Heart (tissue), 3 donors: ENCODE results near the genes CNFN, PSG1, PSG6 and ZNF229.

- RAMPAGE, long total RNA, 2 experiments, result no peak in any of the 2 experiments
These were observed 4.7 kb downstream of the MEGF8 start for GRCh38 chr19:42330135-42330604.

DNA sequence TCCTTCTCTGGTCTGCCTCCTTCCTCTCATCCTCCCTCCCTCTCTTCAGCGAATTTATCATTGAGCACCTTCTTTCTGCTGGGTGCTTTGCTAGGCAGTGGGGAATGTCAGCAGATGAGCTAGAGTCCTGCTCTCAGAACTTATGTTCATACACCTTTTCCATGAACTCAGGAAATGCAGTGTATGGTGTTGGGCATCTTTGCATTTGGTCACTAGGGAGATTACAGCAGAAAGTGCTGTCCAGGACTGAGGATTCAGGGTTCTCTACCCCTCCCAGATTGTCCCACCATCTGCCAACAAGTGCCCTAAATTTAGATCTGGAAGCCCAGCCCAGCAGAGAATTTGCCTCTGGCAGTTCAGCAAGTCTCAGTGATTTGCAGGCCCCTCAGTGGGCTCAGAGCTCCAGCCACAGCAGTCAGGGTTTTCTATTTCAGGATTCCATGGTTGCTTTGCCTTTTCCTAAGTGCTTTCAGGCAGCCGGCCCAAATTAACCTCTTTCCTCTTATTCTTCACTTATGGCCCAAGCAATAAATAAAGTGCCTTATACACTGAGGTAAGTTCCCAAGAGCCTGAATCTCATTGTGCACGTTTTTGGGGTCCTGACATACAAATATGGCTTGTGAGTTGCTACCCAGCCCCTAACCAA is 23.4 kb downstream of the CNFN start:
- RAMPAGE, long total RNA, 2 experiments, result no peak in any of the 2 experiments

- RAMPAGE, long total RNA, 2 experiments, result no peak in any of the 2 experiments
These were observed 11.2 kb downstream of the CNFN start for GRCh38 chr19:42378952-42379337.

- RAMPAGE, long total RNA, 2 experiments, result no peak in any of the 2 experiments
These were observed at the start of gene CNFN for GRCh38 chr19:42390091-42390418. CNFN (minus strand) TSS chr19:42390297.

GRCh38 chr19:42471562-42472436 is 29.1 kb upstream of the CXCL17 start:
- RAMPAGE, long total RNA, 2 experiments, result no peak in any of the 2 experiments

DNA sequence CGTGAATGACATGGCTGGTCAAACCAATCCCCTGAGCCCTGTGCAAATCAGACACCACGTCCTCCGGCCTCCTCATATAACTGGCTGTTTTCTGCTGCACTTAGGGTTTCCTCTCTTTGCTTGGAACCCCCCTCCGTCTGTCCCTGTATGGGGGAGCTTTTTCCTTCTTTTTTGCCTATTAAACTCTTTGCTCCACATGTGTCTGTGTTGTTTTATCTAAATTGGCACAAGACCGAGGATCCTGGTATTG is 30.3 kb upstream of the CEACAM1 start:
- RAMPAGE, long total RNA, 2 experiments, result no peak in any of the 2 experiments

DNA sequence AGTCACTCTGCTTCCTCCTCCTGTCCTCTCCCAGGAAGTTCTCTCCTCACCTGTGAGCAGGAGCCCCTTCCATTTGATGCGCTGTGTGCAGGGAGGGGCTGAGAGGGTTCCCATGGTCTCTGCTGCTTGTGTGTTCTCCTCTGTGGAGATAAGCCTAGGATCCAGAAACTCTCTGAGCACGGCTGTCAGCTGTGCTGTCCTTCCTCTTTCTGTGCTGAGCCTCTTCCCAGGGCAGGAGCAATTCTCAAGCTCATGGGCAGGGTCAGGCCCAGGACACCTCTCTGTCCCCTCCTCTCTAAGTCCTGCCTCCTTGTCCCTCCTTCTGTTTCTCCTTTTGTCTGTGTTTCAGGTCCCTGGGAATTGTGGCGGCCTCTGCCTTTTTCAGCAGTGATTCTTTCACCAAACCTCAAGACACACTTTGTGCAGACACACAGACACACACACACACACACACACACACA is at the start of gene PSG1:
Gene PSG1, minus strand, starts transcription at position 246 of the 461 bp plus-strand sequence.
- RAMPAGE, long total RNA, 2 experiments, result no peak in any of the 2 experiments

DNA sequence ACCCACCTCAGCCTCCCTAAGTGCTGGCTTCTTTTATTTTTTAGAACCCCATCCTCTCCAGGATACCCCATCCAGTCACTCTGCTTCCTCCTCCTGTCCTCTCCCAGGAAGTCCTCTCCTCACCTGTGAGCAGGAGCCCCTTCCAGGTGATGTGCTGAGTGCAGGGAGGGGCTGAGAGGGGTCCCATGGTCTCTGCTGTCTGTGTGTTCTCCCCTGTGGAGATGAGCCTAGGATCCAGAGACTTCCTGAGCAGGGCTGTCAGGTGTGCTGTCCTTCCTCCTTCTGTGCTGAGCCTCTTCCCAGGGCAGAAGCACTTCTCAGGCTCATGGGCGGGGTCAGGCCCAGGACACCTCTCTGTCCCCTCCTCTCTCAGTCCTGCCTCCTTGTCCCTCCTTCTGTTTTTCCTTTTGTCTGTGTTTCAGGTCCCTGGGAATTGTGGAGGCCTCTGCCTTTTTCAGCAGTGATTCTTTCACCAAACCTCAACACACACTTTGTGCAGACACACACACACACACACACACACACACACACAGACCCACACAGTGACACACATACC is at the start of gene PSG6:
Gene PSG6, minus strand, starts transcription at position 289 of the 556 bp plus-strand sequence.
- RAMPAGE, long total RNA, 2 experiments, result no peak in any of the 2 experiments

DNA sequence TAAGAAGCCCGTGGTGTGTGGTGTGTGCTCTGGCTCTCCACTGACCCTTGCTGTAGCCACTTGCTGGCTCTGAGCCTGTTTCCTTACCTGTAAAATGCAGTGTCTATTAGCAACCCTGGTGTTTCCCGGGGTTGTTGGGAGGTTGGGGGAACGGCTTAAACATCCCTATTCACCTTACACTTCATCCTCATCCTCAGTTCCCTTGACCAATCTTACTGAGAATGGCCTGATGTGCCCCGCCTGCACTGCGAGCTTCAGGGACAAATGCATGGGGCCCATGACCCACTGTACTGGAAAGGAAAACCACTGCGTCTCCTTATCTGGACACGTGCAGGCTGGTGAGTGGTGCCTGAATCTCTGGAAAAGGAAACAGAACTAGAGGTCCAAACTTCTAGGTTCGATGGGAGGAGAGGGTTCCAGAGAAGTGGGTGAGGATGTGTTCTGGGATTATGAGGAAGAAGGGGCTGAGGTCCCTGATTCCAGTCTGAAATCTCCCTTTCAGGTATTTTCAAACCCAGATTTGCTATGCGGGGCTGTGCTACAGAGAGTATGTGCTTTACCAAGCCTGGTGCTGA is 5.9 kb downstream of the PINLYP start:
- RAMPAGE, long total RNA, 2 experiments, result no peak in any of the 2 experiments

GRCh38 chr19:43592020-43592548 is 3.9 kb downstream of the IRGQ start:
- RAMPAGE, long total RNA, 2 experiments, result no peak in any of the 2 experiments

- RAMPAGE, long total RNA, 2 experiments, result no peak in any of the 2 experiments
These were observed 334 bp upstream of the ZNF428 start for GRCh38 chr19:43619767-43620159.

- RAMPAGE, long total RNA, 2 experiments, result no peak in any of the 2 experiments
These were observed 4.5 kb upstream of the ZNF428 start for GRCh38 chr19:43623794-43624442.

DNA sequence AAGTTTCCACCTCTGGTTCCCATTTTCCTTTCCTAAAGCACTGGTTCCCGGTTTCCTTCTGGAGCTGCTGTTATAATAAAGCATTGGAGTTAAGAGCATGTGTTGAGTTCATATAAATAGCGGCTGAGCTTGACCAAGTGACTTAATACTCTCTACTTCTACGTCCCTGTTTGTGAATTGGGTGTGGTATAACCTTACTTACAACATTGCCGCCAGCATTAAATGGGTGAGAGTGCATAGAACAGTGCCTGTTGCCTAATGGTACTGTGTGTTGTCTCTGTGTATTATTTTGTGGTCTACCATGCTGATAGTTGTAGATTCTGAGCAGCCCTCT is 1.4 kb upstream of the SMG9 start:
- RAMPAGE, long total RNA, 2 experiments, result no peak in any of the 2 experiments

DNA sequence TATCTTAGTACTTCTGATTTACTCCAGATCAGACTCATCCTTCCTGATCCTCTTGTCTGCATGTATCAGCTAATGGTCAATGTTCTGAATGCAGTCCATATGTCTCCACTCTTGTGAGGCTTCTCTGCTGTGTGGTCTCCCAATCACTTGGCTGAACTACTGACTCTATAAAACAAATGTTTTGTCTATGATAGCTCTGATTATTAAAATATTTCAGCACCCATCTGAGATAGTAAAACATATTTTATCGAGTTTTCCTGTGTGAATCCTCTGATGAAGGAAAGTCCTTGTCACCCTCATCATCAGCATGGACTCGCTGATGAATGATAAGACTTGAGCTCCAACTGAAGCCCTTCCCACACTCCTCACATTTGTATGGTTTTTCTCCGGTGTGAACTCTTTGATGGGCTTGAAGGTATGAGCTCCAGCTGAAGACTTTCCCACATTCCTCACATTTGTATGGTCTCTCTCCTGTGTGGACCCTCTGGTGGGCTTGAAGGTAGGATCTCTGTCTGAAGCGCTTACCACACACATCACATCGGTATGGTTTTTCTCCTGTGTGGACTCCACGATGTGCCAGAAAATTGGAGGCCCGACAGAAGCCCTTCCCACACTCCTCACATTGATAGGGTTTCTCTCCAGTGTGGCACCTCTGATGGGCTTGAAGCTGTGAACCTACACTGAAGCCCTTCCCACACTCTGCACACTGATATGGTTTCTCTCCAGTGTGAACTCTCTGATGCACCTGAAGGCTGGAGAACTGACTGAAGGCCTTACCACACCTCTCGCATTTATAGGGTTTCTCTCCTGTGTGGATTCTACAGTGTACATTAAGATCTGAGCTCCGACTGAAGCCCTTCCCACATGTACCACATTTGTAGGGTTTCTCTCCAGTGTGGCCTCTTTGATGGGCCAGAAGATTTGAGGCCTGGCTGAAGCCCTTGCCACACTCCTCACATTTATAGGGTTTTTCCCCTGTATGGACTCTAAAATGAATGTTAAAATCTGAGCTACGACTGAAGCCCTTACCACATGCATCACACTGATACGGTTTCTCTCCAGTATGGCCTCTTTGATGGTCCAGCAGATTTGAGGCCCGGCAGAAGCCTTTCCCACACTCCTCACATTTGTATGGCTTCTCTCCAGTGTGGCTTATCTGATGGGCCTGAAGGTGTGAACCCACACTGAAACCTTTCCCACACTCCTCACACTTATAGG is 21.5 kb downstream of the ZNF45 start:
- RAMPAGE, long total RNA, 2 experiments, result no peak in any of the 2 experiments

DNA sequence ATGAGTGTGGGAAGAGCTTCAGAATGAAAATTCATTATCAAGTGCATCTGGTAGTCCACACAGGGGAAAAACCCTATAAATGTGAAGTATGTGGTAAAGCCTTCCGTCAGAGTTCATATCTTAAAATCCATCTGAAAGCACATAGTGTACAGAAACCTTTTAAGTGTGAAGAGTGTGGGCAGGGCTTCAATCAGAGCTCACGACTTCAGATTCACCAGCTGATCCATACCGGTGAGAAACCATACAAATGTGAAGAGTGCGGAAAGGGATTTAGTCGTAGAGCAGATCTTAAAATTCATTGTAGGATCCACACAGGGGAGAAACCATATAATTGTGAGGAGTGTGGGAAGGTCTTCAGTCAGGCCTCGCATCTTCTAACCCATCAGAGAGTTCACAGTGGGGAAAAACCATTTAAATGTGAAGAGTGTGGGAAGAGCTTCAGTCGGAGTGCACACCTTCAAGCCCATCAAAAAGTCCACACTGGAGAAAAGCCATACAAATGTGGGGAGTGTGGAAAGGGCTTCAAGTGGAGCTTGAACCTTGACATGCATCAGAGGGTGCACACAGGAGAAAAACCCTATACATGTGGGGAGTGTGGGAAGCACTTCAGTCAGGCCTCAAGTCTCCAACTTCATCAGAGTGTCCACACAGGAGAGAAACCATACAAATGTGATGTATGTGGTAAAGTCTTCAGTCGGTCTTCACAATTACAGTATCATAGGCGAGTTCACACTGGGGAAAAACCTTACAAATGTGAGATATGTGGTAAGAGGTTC is 7.5 kb upstream of the ZNF226 start:
- RAMPAGE, long total RNA, 2 experiments, result no peak in any of the 2 experiments

DNA sequence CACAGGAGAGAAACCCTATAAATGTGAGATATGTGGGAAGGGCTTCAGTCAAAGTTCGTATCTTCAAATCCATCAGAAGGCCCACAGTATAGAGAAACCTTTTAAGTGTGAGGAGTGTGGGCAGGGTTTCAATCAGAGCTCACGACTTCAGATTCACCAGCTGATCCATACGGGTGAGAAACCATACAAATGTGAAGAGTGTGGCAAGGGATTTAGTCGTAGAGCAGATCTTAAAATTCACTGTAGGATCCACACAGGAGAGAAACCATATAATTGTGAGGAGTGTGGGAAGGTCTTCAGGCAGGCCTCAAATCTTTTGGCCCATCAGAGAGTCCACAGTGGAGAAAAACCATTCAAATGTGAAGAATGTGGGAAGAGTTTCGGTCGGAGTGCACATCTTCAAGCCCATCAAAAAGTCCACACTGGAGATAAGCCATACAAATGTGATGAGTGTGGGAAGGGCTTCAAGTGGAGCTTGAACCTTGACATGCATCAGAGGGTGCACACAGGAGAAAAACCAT is 12.0 kb downstream of the ZNF226 start:
- RAMPAGE, long total RNA, 2 experiments, result no peak in any of the 2 experiments

DNA sequence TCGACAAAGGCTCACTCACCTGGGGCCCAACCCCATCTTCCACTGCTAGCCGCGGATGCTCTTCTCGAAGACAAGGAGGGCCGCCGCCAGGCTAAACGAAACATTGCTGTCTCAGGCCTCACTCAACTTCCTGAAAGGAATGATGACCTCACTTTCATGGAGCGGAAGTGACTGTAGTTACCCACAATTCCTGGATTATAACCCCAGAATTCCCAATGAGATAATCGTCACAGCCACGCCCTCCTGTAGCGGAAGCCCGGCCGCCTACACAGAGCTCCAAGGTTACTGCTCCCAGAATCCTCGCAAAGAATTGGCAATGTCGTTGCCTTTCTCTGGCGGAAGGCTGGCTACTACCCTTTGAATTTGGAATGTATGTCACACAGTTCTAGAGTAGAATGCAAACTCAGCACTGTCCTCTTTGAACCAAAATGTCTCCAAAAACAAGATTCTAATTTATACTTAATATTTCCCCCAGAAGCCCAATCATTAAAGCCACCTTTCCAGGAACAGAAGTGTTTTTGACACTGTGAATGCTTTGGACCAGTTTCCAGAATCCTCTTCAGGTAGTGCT is 10.7 kb upstream of the ZNF112 start:
- RAMPAGE, long total RNA, 2 experiments, result no peak in any of the 2 experiments

- RAMPAGE, long total RNA, 2 experiments, result start-site peak on the minus strand in 2 of 2 experiments, at chr19:44448433-44448500 at its widest, 86 to 166 reads per replicate
These were observed at the start of gene ZNF229 for GRCh38 chr19:44447728-44448862. ZNF229 (minus strand) TSS chr19:44448472.

DNA sequence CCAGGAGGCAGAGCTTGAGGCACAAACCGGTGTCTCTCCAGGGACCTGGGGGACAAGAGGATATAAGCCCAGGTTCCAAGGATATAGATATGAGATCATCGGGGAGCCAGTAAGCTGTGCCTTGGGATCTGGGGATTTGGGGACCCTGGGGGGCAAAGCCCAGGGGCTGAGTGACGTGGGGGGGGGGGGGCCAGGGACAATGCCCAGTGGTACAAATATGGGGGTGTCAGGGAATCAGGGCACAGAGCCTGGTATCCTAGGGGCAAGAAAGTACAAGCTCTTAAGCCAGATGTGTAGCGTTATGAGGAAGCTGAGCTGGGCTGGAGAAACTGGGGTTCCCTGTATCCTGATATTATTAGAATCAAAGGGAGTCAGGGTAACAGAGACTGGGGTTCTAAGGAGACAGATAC is 605 bp downstream of the BCL3 start:
- RAMPAGE, long total RNA, 2 experiments, result no peak in any of the 2 experiments

- RAMPAGE, long total RNA, 2 experiments, result no peak in any of the 2 experiments
These were observed 5.6 kb downstream of the BCL3 start for GRCh38 chr19:44753804-44754879.